HL-60 (cell line): ENCODE measurements around a stretch of chr21.

DNA sequence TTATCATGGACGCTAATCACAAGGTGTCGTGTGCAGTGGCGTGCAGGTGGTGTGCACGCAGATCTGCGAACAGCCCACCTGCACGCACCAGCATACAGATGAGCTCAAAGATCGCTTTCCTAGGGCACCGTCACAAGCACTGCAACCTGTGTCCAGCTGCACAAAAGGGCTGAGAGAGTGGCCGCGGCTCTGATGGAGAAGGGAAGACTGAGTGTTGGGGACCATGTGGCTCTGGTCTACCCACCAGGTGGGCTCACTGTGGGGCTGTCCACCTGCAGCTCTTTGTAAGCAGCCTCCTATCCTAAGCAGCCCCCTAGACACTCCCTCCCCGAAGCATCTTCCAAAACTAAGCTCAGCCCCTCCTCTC lies 50.9 kb downstream of the S100B start:
- RRBS, result no CpG with 5 or more reads among the region's 11 CpGs